Pulmonary artery (tissue), 1 donor: ENCODE data around the genes CDH26 and PSMA7.

GRCh38 chr20:59289920-59290497, 10.4 kb upstream of the EDN3 start:
- PRO-cap: no peak

GRCh38 chr20:59526274-59526827, 78.0 kb upstream of the PHACTR3 start:
- PRO-cap: unidirectional peak, minus-strand start at chr20:59526541

DNA sequence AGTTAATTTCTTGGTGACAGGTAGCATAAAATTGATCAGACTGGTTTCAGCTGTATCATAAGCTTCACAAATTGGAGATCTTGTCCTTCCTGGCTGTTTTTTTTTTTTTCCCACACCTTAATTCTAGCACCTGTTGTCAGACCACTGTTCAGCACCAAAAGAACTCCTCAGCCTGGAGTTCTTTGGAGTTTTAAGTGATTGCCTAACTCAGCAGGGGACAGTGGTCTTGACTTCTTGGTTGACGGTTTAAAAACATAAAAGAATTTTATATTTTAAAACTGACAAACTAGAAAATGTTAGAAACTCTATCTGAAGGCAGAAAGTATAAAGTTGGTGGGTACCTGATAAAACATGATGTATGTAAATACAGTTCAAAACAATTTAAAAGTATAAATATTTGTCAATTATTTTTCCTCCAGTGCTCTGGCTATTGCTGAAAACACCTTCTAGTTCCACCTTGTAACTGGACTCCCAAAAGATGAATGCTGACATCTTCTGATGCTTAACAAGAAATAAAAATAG, 2.5 kb downstream of the PPP1R3D start:
- PRO-cap: no peak

GRCh38 chr20:59958055-59959189, at the start of gene CDH26:
TSS of gene CDH26 (plus strand) at chr20:59958423.
- PRO-cap: no peak

DNA sequence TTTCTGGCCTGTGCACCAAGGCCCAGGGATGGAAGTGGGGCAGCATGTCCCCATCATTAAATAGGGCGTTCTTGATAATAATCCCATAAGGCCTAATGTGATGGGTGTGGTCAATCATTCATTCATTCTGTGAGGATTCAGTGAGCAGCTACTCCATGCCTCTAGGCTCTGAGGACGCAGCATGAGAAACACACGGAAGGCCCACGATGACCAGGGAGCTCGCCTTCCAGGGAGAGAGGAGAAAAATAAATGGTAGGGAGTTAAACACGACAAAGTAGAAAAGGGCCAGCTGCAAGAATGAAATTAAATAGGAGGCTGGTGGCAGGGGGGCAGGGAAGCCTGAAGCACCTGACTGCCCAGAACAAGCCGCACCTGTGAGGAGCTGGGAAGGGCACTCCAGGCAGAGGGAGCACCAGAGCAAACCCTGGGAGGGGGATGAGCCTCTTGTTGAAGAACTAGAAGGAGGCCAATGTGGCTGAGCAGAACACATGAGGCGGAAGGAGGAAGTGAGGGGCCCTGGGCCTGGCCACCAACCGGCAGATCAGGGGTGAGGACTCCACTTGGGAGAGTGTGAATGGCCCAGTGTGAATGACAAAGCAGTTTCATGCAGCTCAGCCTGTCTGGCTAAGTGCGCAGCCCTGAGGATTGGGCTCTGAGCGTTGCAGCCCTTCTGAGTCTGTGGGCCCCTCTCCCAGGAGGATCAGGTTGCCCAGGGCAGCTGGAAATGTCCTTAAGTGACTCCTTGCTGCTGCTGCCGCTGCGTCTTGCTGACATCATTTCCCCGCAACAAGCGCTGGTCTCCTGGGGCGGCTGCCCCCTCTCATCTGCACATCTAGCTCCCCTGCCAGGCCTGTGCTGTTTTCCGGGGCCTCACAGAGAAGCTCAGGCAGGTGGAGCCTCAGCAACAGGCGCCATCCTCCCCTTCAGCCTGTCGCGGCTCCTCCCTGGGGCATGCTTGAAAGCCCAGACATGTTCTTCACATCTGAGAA, 99.9 kb downstream of the CDH26 start:
- PRO-cap: no peak

GRCh38 chr20:60467693-60468198, 509.5 kb downstream of the CDH26 start:
- PRO-cap: no peak

DNA sequence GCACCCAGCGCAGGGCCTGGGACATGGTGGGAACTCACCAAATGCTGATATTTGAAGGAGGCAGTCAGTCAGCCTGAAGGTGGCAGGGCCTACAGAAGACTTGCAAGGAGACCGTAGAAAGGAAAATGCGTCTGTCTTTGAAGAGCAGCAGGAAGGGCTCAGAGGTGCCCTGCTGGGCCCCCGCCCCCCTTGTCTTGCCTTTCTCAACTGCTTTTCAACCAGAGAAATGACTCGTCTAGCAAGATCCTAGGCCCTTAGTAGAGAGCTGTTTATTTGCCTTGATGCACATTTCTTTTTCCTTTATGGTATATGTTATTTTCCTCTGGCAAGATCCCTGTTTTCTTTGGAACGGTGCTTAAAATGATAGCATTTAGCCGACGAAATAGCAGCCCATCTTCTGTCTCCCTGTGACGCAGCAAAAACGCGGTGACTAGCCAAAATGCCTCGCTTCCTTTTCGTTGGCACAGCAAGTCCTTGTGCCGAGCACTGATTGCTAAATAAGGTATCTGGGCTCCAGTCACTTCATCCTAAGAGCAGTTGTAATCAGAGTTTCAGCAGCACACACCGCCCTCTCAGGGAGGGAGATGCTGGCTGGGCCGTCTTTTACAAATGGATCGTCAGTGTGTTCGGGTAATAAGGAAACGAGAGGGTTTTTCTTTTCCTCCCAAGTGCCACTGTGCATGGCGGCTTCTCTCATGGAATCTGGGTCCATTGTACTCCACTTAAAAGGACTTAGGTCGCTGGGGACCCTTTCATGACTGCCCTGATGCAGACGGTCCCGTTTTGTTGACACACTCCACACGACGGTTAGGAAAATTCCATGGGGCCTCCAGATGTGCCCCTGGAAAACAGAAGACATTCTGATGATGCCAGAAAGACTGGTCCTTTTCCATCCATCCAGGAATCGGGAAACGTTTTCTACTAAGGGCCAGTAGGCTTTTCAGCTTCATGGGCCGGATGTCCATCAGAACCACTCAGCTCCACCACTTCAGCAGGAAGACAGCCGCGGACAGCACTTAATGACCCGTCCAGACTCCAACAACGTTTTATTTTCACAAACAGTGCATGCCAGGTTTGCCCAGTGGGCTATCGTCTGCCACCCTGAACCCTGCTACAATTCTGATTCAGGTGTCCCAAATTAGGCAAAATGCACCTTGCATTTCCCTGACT, 185.3 kb downstream of the CDH4 start:
- PRO-cap: no peak

DNA sequence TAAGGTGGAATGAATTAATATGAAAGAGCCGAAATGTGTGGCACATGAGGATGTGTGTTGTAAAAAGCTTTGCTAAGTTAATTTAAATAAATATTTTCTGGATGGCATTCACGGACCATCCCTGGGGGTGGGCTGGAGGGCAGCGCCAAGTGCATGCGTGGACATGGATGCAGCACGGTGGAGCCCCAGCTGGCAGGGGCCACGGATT, 279.4 kb downstream of the CDH4 start:
- PRO-cap: no peak

DNA sequence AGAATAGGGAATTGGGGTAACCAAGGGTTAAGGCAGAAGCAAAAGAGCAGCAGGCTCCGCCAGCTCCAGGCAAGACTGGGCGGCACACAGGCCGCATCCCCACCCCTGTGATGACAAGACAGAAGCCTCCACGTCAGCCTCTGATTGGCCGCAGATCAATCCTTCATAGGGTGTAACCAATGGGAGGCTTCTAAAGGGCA, 106.4 kb downstream of the TAF4 start:
- PRO-cap: no peak

GRCh38 chr20:62142767-62143671, at the start of gene PSMA7:
TSS of gene PSMA7 (minus strand) at chr20:62143394.
- PRO-cap: unidirectional peak, minus-strand start at chr20:62143147; bidirectional peak, plus-strand start at chr20:62143771, minus-strand start at chr20:62143343

DNA sequence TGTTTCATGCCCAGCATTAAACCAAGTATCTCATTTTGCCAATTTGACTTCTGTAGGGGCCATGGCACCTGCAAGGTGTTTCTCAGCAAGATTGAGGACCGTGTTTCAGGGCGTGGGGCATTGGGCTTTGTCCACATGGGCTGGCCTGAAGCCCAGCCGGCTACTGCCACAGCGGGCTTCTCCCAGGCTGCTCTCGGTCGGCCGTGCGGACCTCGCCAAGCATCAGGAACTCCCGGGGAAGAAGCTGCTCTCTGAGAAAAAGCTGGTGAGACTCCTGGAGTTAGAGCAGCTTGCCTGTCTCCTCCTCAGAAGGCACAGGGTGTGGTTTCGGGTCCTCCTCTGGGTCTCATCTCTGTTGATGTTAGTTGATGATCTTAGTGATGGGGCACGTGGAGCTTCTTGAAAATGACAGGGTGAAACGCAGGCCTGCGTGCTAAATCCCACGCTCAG, 10.6 kb downstream of the MTG2 start:
- PRO-cap: no peak

- PRO-cap: no peak
Observed at GRCh38 chr20:62201440-62202144, 18.5 kb downstream of the HRH3 start.

DNA sequence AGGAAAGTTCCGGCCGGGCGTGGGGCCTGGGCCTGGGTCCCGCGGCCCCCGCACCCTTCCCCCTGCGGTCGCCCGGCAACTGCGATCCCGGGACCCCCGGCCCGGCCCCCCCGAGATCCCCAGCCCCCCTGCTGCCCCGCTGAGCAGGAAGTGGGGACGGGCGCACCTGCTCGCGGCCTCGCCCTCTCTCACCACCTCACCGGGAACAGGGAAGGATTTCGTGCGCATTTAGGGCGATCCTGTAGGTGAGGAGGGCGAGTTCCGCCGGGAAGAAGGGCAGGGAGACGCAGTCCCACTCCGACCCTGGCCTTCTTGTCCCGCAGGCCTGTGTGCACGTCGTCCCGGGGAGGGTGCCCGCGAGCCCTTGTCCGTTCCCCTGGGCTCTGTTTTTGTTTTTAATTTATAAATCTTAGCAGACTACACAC, 512 bp downstream of the OSBPL2 start:
- PRO-cap: no peak

DNA sequence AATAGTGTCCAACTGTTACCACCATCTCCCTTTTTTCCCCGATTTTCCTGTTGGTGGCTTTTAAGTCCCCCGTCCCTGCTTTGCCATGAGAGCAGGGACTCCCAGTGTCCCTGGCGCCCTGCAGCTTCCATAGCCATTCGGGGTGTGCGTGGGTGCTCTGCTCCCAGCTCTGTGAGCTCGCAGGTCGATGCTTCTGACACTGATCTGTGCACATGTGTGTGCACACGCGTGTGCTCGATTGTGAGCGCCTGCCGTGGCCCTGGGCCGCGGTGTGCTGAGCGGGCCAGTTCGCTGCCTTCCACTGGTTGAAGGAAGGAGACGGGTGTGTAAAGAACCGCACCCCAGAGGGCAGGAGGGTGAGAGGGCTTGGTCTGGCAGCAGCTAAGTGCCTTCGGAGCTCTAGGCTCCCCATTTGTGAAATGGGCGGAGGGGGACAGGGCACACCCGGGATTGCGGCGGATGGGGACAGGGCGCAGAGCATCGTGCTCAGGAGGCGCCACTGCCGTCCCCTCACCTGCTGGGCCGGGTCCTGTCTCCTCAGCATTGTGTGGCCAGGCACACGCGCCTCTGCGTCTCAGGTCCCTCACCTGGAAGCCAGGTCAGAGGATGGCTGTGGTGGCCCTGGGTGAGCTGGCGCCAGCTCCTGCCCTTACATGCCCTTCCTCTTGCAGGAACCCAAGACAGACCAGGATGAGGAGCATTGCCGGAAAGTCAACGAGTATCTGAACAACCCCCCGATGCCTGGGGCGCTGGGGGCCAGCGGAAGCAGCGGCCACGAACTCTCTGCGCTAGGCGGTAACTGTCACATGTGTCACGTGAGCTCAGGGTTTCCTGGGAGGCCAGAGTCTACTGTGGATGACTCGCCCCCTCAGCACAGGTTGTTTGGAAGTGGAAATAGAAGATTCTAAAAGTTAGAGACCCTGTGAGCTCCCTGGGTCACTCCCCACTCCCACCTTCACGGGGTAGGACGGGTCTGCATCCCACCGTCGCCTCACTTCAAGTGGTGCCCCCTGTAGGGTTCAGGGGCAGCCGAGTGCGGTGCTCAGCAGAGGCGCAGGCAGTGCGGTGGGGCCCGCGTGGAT, 3.1 kb downstream of the ADRM1 start:
- PRO-cap: no peak

- PRO-cap: no peak
Observed at GRCh38 chr20:62308245-62309500, 5.9 kb downstream of the ADRM1 start.

- PRO-cap: no peak
Observed at GRCh38 chr20:62339527-62340154, 27.5 kb downstream of the LAMA5 start.

DNA sequence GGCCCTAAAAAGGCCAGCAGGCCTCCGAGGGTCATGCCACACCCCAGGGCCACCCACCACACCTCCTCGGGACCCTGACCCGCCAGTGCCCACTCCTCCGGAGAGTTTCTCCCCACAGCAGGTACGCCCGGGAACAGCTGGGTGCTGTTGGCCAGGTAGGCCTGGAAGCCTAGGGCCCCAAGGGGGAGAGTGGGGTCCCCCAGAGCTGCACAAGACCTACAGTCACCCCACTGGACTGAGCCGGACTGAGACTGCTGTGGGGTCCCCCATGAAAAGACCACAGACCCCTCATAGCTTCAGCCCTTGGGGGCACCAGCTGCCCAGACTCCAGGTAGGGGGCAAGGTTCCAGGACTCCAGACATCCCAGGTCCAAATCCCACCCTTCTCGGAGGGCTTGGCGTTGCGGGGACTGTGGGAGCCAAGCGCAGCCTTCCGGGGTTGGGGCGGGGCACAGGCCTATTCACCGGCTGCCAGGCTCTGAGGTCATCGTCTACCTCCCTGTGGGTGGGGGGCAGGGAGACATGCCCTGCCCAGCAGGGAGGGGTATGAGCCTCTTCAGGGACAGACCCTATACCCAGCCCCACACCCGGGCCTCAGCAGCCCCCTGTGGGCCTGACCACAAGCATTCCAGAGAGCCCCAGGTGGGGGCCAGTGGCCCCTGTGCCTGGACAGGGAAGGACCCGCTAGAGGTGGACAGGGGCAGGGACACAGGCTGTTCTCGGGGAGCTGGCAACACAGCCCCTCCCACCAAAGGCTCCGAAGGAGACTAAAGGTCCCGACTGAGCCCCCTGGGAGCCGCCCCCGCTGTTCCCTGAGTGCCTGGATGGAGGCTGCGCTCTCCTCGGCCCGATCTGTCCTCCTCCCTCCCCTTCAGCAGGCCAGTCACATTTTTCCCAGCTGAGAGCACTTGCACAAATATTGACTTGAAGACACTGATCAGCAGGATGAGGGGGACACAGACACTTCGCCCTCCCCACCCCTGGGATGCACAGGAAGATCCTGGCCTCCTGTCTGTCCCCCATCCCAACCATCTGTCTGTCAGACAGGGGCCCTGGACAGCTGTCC, 11.6 kb downstream of the LAMA5 start:
- PRO-cap: unidirectional peak, minus-strand start at position 253 of the sequence; unidirectional peak, minus-strand start at position 434 of the sequence; bidirectional peak, plus-strand start at position 935 of the sequence, minus-strand start at position 872 of the sequence

DNA sequence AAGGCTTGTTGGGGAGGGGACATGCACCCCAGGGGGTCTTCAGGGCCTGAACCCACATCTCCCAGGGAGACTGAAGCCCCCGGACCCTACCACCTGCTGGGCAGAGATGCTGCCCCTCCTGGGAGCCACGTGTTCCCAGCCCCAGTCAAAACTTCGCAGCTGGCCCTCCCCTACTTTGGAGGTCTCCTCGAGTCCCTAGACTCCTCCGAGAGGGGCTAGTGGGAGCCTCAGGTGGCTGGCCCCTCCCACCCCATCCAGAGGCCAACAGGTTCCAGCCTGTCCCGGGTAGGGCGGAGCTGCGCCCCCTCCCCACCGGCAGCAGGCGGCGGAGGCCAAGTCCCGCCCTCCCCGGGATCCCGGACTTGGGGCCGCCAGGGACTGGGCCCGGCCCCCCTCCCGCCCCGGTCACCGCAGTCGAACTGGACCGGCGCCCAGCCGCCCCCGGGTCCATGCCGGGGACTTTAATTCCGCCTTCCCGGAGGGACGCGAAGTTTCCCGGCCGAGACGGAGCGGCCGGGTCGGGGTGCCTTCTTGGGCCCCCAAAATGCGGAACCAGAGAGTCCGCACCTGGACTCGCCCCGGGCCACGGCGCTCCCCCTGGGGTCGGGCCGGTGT, 723 bp downstream of the LAMA5 start:
- PRO-cap: bidirectional peak, plus-strand start at position 365 of the sequence, minus-strand start at position 256 of the sequence

- PRO-cap: bidirectional peak, plus-strand start at chr20:62381404, minus-strand start at chr20:62381256
Observed at GRCh38 chr20:62381013-62382030, 5.6 kb upstream of the RPS21 start.

- PRO-cap: no peak
Observed at GRCh38 chr20:62388038-62389116, 1.5 kb downstream of the RPS21 start.